LUHMES (cell line): ENCODE measurements around a stretch of chr2.

DNA sequence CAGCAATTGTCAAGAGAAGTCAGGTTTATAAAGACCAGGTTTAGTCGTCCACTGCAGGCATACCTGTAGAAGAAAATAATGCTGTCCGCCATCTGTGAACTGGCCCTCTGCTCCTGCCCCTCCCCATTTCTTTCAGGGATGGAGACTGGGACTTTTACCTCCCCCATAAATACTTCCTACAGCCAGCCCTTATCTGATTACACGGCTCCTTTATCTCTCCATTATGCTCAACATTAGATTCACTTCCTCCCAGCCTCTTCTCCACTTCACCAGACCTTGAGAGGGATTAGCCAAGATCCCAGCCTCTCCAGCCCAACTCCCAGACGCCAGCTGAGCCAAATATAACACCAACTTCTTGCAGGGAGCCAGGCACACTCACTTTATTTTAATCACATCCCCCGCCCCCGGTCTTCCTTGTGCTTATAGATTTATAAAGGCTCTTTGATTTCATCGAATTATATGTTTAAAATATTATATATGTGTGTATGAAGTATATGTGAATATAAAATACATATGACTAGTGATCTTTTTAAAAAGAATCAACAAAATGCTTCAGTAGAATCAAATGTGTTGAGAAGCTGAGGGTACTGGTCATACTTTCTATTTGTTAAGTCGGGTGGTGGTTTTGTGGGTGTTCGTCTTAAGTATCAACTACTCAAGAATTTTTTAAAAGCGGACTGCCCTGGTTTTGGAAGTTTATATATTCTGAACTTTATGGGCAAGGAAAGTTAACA, 81.0 kb downstream of the SPRED2 start:
- PRO-cap: no peak

GRCh38 chr2:65455509-65455855, 23.1 kb upstream of the SPRED2 start:
- PRO-cap: no peak

DNA sequence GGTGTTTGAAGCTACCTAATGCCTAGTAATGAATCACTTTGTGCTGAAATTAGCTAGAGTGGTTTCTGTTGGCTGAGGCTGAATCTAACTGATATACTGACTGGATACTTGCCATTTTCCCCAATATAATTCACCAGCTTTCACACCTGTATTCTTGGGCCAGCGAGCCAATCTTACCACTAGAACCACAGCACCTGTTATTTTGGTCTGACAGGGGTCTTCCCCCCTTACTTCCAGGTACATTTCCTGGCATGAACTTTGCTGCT, 347.7 kb upstream of the SPRED2 start:
- PRO-cap: no peak

GRCh38 chr2:66434735-66434890, 312 bp upstream of the MEIS1 start:
- PRO-cap: bidirectional peak, plus-strand start at chr2:66435169, minus-strand start at chr2:66434811

- PRO-cap: no peak
These were observed 3.4 kb downstream of the MEIS1 start for GRCh38 chr2:66438121-66438882.

GRCh38 chr2:66444946-66445636, 10.2 kb downstream of the MEIS1 start:
- PRO-cap: no peak

DNA sequence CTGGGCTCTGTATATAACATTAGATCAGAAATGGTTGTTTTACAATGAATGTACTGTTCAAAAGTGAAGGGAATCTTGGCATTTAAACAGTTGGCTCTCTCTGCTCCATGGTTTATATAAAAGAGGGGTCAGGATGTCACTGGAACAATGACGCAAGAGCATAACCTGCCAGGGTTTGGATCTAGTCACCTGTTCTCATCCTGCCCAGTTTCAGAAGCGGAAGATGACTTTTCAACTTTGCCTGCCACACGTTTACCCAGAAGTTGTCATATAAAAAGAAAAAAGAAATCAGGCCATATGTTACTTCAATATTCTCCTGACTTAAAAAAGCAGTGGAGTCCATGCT, 58.1 kb downstream of the ETAA1 start:
- PRO-cap: no peak

GRCh38 chr2:67463715-67464356, 66.7 kb downstream of the ETAA1 start:
- PRO-cap: no peak

GRCh38 chr2:67479336-67479819, 82.2 kb downstream of the ETAA1 start:
- PRO-cap: no peak

- PRO-cap: no peak
These were observed 237.5 kb downstream of the C1D start for GRCh38 chr2:67825207-67825820.

GRCh38 chr2:67845895-67846908, 216.6 kb downstream of the C1D start:
- PRO-cap: no peak

GRCh38 chr2:67877361-67877666, 185.5 kb downstream of the C1D start:
- PRO-cap: no peak

- PRO-cap: no peak
These were observed 12.2 kb downstream of the C1D start for GRCh38 chr2:68050388-68051131.

DNA sequence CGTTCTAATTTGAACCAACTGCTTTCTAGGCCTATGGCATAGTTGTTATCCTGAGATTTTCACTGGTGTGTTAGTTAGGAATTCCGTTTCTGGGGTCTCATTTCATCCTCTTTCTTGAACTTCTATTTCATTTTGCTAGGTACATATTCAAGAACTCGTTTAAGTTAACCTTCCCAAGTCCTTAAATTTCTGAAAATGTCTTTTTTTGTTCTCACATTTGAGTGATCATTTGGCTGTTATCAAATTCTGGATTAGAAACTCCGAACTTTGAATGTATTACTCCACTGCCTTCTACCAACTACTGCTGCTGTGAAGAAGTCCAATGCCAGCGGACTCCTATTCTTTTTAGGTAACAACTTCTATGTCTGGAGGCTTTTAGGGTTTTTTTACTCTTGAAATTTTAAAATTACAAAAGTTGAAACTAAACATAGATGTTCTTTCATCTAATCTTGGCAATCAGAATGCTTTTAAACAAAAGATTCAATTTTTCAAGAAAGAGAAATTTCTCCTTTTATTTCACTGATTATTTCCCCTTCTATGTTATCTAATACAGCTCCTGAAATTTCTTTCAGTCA, 43.9 kb downstream of the PNO1 start:
- PRO-cap: no peak

DNA sequence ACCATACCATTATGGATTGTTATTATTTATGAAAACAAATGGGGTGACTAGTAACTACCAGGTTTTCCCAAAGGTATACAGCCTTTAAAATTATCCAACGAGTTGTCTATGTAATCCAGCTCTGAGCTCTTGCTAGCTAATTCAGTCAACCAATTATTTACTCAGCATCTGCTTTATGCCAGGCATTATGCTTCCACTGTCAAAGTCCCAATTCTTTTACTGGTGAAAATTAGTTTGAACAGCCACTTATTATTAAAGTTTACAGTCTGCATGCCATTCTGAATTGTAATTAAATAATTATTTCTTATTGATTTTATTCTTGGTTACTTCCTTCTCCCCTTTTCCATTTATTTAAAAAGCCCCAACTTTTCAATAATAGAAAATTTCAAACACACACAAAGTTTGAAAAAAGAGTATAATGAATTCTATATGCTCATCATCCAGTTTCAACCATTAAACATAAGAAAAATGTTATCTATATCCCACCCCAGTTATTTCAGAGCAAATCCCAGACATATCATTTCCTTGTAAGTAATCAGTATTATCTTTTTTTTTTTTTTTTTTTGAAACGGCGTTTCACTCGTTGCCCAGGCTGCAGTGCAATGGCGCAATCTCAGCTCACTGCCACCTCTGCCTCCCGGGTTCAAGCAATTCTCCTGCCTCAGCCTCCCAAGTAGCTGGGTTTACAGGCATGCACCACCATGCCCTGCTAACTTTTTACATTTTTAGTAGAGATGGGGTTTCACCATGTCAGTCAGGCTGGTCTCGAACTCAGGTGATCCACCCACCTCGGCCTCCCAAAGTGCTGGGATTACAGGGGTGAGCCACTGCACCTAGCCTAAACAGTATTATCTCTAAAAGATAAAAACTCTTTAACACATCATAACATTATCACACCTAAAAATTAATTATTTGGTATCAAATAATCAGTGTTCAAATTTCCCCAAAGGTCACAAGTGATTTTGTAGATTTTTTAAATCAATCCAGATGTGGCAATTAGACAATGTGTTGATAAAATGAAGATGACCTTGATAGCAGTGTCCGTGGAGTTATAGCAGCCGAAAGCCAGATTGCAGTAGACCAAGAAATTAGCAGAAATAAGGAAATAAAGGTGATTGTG, 47.3 kb downstream of the PPP3R1 start:
- PRO-cap: no peak

- PRO-cap: no peak
These were observed 2.3 kb downstream of the PPP3R1 start for GRCh38 chr2:68250077-68250478.

DNA sequence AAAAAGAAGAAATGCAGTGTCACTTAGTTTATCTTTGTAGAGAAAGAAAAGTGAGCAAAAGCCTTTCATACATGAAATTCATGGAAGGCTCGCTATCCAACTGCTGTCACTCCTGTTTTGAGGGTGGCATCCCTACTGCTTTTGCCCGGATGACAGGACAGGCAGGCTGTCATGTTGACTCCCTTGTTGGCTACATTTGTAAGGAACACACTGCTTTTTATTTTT, 19.7 kb downstream of the PLEK start:
- PRO-cap: no peak

GRCh38 chr2:68438648-68439173, 28.4 kb downstream of the FBXO48 start:
- PRO-cap: no peak

DNA sequence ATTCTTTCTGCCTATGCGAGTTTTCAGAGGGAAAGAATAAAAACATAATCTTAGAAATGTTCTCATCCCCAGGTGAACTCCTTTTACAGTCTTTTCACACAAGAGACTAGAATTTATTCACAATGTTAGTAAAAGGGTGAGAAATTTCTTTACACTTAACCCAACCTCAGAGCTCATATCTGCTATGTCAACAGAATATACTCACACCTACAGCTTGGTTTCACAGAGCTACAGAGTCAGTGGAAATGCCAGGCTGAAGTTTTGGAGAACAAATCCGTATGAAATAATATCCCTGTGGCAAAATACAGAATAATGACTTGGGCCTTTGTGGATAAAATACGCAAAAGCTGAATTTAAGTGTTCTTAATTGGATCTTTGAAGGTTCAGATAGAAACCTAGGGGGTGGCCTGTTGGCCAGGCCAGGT, 25.9 kb downstream of the FBXO48 start:
- PRO-cap: no peak

DNA sequence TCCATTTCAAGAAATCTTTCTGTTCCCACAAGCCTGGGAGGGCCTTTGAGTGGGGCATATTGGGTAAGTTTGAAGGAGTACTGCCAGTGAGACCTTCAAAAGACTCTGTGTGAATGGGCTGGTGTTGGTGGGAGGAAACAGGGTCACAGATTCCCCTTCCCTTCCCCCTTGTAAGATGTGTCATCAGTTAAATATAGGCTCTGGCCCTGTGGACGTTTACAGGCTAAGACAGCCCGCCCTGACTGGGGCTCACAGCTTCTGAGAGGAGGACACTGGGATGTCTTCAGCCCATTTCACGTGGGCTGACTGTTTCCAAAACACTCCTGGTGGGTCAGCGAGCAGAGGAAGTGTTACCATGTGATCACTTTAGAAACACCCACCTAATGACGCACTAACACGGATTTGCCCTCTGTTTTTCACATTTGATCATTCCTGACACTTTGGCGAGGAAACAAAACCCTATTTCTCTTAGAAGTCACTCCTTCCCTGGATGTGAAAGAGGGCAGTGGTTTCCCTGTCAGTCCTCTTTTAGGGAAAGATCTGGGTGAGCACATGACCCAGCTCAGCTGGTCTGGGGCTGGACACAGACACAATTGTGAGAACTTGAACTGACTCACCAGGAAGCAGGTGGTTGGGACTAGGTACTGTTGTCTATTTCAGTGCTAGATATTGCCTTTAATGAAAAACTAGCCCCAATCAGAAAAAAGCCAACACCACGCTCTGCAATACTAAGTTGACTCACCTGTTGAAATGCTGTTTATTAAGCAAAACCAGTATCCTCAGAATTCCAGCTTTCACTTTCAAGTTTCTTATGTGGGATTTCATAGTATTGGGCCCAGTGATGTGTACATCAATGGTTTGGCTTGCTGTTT, 38.9 kb downstream of the BMP10 start:
- PRO-cap: no peak